NCI-H460 (cell line): Measurements from ENCODE around the genes SRGAP3, FANCD2 and ATP2B2.

DNA sequence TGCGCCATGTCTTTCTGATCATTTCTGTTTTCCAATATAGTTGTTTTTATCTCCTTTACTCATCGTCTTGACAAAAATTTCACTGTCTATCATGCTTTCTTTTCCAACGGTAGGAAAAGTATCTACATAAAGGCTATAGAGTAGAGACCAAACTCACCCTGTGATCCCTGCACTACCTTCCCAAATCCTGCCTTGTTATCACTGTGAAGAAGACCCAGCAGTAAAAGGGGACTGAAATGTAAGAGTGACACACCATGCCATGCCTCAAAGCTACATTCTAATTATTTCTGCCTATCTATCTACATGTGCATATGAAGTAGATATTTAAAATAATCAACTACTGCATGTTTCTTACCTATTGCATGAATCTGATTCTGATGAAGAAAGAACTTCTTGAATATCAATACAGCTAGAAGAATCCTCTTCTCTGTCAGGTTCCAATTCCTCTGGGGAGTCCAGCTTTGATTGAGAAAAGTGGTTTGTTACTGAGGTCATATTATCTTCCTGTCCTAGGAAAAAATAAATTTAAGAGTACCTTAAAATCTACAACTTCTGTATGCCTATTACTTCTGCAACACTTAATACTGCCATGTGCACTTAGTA is 64.6 kb downstream of the RAD18 start:
RAMPAGE:
- cytosol, long total RNA, result no peak
- long total RNA, result no peak
- nucleus, long total RNA, result no peak

DNA sequence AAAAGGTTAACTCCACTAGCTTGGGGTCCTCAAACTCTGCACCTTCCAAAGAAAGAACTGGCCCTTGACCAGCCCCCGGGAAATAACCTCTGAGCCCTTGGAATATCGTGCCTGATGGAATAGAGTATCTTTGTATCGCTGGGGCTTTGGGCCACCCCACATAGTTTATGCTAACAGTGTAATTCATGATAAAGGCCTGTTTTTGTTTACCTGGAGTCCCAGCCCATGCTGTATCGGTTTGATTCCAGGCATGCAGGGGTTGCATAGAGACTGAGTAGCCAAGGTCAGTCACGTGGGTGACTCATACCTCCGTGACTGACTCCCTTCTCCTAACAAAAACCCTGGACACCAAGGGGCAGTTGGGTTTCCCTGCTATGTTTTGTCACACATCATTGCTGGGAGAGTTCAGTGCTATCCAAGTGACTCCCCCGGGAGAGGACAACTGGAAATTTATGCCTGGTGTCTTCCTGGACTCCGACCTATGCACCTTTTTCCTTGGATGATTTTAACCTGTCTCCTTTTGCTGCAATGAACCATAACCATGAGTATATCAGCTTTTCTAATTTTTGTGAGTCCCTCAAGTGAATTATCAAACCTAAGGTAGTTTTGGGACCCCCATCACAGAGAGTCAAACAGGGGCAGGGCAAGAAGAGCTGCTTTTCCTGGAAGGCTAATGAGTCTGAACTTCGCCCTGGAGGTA is 57.2 kb downstream of the SRGAP3 start:
RAMPAGE:
- cytosol, long total RNA, result no peak
- long total RNA, result no peak
- nucleus, long total RNA, result no peak

GRCh38 chr3:9249273-9249868 is at the start of gene SRGAP3:
TSS of gene SRGAP3 (minus strand) at chr3:9249646.
RAMPAGE:
- cytosol, long total RNA, result no peak
- long total RNA, result no peak
- nucleus, long total RNA, result no peak

GRCh38 chr3:9384363-9384975 is 12.9 kb upstream of the SETD5 start:
RAMPAGE:
- cytosol, long total RNA, result no peak
- long total RNA, result no peak
- nucleus, long total RNA, result no peak

RAMPAGE:
- cytosol, long total RNA, result no peak
- long total RNA, result no peak
- nucleus, long total RNA, result no peak
These were observed 31.4 kb downstream of the SETD5 start for GRCh38 chr3:9428462-9429530.

RAMPAGE:
- cytosol, long total RNA, result no peak
- long total RNA, result no peak
- nucleus, long total RNA, result no peak
These were observed 70.6 kb downstream of the SETD5 start for GRCh38 chr3:9467712-9468692.

DNA sequence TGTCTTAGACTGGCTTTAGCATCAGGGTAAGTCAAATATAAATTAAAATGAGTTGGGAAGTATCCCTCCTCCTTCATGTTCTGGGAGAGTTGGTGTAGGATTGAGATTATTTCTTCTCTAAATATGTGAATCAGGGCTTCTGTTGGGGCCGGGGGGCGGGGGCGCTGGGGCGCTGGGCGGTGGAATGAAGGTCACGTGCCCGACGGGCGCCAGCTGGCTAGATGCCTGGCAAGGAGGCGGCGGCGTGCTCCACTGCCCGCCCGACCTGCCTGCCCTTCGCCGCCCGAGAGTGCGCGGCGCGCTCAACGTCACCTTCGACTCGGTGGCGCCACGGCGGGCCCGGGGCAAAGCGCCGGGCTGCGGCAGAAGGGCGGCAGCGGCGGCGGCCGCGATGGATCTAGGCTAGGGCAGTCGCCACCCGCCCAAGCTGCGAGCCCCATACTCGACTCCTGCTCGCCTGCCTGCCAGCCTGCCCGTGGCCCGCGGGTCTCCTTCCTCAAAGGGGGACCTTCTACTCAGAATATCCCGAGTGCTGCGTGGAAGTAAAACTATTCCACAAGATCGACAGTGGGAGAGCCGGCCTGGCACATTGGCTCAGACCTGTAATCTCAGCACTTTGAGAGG is 47.0 kb upstream of the LHFPL4 start:
RAMPAGE:
- cytosol, long total RNA, result no peak
- long total RNA, result no peak
- nucleus, long total RNA, result no peak

DNA sequence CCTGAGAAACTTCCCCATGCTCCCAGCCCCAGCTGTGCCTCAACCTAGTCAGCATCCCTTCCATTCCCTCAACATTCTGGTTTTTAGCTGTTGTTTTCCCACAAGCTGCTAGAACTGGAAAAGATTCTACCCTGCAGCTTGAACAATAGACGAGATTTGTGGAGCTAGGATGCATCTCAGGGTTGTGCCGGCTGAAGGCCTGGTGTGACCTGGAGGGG is 8.1 kb upstream of the CPNE9 start:
RAMPAGE:
- cytosol, long total RNA, result no peak
- long total RNA, result no peak
- nucleus, long total RNA, result no peak

GRCh38 chr3:9760730-9761873 is 8.6 kb downstream of the CAMK1 start:
RAMPAGE:
- cytosol, long total RNA, result no peak
- long total RNA, result no peak
- nucleus, long total RNA, result no peak

RAMPAGE:
- cytosol, long total RNA, result no peak
- long total RNA, result no peak
- nucleus, long total RNA, result no peak
These were observed 788 bp downstream of the TTLL3 start for GRCh38 chr3:9810833-9811267.

GRCh38 chr3:9892994-9893873 is 2.8 kb downstream of the JAGN1 start:
RAMPAGE:
- cytosol, long total RNA, result no peak
- long total RNA, result no peak
- nucleus, long total RNA, result no peak

DNA sequence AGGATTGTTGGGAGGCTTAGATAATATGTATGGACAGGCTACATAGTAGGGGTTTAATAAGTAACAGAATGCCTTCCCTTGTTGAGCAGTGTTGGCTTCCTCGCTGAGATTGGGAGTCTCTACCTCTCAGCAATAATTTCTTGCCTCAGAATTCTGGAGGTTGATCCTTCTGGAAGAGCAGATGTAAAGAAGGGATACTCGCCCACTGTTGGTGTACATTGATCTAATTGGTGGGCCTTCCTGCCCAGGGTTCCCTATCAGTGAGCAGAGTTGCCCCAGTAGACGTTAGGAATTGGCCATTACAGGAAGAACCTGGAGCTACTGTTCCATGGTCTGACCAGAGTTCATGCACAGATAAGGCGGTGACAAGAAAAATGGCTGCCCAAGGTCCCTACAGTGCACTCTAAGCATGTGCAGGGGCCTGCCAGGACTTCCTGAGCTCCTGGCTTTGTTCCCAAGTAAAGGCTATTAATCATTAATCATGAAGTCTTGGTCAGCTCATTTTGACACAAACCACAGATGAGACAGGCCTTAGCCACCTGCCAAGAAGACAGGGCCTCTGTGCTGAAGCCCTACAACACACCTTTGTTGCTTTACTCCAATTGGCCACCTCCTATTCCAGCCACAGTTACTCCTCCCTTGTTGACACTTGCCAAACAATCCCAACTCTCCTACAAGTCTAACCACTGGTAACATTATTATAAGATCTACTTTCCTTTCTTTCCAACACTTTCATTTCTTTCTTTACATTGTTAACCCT is 4.9 kb upstream of the IL17RE start:
RAMPAGE:
- cytosol, long total RNA, result no peak
- long total RNA, result no peak
- nucleus, long total RNA, result no peak

DNA sequence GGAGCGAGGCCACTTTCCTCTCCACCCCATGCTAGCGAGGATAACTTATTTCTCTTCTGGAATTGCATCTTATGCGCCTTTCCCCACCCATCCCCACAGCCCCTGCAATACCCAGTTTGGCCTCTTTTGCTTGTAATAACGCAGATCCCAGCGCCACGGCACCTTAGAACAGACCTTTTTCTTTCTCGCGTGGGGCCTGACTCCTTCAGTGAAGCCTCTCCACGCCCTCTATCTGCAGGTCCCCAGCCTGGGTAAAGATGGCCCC is 480 bp downstream of the CRELD1 start:
RAMPAGE:
- cytosol, long total RNA, result no peak
- long total RNA, result no peak
- nucleus, long total RNA, result no peak

DNA sequence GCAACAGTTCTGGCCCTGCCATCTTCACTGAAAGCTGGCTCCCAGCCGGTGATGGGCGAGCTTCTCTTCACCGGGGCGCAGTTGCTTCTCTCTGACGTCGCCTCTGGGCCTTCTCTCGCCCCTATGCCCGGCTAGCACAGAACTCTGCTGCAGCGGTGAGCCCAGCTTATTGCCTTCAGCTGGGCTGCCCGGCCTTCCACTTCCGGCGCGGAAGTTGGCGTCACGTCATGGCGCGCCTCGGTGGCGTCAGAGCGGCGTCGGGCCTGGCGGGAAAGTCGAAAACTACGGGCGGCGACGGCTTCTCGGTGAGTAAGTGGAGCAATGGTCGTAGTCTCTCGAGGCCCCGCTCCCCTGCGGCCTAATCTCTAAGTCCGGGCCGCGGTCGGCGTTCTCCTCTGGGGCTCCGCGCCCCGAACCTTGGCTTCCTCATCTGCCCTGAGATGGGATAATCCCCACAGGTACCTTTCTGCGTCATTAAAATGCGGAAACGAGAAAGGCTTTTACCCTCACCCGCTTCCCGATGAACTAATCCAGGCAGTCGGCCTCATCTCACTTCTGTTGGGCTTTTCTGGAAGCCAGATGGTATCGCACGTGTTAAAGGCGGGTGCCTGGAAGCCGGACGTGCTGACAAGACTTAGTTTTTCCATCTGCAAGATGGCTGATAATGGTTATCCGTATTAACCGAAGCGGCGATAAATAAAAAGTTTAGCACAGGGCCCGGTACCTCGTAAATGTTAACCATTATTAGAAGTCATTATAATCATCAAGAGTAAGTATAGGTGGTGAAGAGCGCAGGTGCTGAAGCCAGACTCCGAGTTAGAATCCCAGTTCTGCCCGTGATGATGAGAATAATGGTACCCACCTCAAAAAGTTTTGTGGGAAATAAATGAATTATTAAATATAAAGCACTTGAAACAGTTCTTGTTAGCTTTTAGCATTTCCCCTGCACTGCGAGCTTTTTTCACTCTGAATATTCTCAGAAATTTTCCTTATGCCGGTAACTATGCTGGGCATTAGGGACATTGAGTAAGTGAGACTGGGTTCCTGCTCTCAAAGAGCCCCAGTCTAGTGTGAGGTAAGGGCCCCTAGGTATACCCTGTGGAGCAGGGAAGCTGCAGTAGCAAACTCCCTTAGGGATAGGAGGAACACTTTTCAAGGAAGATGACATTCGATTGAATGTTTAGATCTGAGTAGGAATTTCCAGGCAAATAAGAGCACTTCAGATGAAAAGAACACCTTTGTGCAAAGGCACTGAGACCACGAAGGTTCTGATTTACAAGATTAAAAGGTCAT is at the start of gene FANCD2:
FANCD2 (plus strand) TSS at position 269 of the 1,293 bp plus-strand sequence.
RAMPAGE:
- cytosol, long total RNA, result start-site peak on the minus strand centred at position 189 of the sequence, 31 bp wide, 20 and 65 reads in 2 replicates
- long total RNA, result start-site peak on the minus strand centred at position 191 of the sequence, 34 bp wide, 21 and 249 reads in 2 replicates; start-site peak on the plus strand centred at position 256 of the sequence, 27 bp wide, 107 and 123 reads in 2 replicates
- nucleus, long total RNA, result start-site peak on the plus strand centred at position 284 of the sequence, 49 bp wide, 1,042 and 222 reads in 2 replicates

RAMPAGE:
- cytosol, long total RNA, result no peak
- long total RNA, result no peak
- nucleus, long total RNA, result no peak
These were observed 1.2 kb downstream of the VHL start for GRCh38 chr3:10142633-10143255.

RAMPAGE:
- cytosol, long total RNA, result no peak
- long total RNA, result no peak
- nucleus, long total RNA, result no peak
These were observed 287 bp upstream of the TATDN2 start for GRCh38 chr3:10248038-10248305.

DNA sequence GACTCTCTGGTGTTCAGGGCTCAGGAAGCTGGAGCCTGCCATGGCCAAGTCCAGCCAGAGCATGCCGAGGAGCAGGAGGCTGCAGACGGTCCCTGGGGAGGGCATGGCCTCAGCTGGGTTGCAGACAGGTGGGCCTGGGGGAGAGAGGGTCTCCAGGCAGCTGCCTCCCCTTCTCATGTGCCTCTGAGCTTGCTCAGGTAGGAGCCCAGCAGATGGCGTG is 2.8 kb downstream of the GHRL start:
RAMPAGE:
- cytosol, long total RNA, result no peak
- long total RNA, result no peak
- nucleus, long total RNA, result no peak

RAMPAGE:
- cytosol, long total RNA, result no peak
- long total RNA, result no peak
- nucleus, long total RNA, result no peak
These were observed 11.1 kb upstream of the GHRL start for GRCh38 chr3:10303553-10304564.

GRCh38 chr3:10437120-10437839 is 68.1 kb downstream of the ATP2B2 start:
RAMPAGE:
- cytosol, long total RNA, result no peak
- long total RNA, result no peak
- nucleus, long total RNA, result no peak

RAMPAGE:
- cytosol, long total RNA, result no peak
- long total RNA, result no peak
- nucleus, long total RNA, result no peak
These were observed at the start of gene ATP2B2 for GRCh38 chr3:10505356-10505989. TSS of gene ATP2B2 (minus strand) at chr3:10505586.